Left colon (tissue), 1 donor: Measurements from ENCODE around the genes ASAH2B and FAM13C.

GRCh38 chr10:50361161-50361785 lies 110.0 kb upstream of the ASAH2 start:
- PRO-cap: no peak

DNA sequence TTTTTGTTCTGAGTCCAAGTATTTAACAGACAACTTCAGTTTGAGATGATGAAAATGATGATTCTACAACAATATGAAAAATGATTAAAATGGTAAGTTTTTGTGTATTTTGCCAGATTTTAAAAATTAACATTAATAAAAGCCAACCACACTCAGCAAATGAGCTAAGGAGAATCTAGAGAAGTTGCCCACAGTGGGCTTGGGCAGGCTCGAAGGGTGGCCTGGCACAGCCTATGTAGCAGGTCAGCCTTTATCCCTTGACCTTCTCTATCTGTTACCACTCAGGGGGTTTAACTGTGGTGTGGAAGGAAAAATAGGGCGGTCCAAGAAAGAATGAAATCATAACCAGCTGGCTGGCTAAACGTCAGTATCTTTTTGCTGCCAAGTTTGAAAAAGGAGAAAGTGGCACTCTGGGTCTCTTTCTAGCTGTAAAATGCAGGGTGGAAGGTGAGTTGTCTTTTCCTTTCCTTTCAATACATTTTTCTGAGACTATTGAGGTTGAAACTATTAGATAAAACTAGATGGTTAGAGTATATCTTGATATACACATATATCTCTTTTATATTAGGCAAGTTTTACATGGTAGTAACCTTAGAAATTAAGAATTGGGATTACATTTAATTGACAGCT lies 130.3 kb upstream of the ASAH2 start:
- PRO-cap: no peak

DNA sequence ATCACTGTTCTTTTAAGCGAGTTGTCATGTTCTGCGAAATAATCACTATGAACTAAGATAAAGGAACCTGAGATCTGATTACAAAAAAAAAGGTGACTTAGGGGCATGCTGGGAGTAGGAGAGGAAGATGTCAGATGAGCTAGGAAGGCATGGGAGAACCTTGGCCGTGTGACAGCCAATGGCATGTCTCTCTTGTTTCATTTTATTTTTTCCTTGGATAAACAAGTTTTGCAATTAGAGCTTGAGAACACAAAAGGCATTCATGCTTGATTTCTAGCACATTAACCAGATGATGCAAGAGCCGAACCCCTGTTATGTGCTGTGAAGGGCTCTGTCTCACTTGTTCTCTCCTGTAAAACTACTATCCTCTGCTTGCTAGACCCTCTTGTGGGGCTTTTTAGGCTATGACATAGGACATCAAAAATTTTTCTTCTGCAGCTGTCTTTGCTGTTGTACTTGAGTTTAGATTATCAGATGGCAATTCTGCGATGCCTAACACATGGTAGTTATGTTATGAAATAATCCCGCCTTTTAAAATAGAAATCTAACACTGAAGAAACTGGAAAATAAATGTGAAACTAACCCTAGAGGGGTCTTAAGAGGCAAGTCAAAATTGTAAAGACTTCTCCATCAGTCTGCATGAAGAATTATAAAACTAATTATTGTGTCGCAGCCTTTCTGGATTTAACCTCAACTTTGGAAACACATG lies 134.4 kb upstream of the ASAH2 start:
- PRO-cap: no peak

GRCh38 chr10:50396136-50396693 lies 144.9 kb upstream of the ASAH2 start:
- PRO-cap: no peak

DNA sequence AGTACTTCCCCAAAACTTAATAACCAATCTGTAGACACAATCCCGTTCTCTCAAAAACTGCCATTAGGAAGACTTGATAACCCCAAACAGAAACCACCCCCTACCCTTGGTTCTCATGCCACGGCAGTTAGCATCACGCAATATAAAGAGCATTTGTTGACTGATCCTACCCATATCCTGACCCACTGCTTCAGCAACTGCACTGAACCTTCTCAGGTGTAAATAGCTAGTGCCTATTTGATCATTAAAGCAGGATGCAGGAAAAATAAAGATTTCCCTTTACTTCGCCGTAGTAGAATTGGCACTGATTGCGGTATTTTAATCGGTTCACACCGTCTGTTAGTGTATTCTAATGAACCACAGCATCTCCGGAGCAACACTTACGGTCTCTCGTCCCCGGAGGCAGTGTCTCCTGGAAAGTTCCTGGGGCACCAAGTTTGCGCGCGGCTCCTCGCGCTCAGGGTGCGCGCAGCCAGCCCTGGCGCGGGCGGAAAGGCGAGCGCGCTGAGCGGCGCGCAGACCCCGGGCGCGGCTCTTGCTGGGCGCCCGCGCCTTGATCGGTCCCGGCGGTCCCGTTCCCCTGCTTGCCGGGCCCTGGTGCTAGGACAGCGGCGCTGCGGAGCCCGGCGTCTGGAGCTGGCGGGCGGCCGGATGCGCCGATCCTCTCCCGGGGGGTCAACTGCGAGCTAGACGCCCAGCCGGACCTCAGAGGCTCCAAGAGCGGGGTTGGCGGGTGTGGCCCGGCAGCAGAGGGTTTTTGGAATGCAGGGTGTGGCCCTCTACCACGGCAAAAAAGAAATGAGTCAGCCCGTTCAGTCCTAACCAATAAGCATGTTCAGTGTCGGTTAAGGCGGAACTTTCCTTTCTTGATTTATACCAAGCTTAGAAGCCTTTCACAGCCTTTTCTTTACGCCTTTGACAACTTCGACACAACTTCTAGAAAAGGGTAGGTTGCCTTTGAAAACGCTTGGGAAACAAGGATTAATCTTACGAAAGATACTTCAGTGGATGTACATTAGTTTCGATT lies 166.7 kb upstream of the ASAH2 start:
- PRO-cap: bidirectional peak, plus-strand start at position 173 of the sequence, minus-strand start outside the sequence; bidirectional peak, plus-strand start at position 898 of the sequence, minus-strand start at position 759 of the sequence

GRCh38 chr10:50648658-50649180 lies 25.0 kb upstream of the SGMS1 start:
- PRO-cap: no peak

DNA sequence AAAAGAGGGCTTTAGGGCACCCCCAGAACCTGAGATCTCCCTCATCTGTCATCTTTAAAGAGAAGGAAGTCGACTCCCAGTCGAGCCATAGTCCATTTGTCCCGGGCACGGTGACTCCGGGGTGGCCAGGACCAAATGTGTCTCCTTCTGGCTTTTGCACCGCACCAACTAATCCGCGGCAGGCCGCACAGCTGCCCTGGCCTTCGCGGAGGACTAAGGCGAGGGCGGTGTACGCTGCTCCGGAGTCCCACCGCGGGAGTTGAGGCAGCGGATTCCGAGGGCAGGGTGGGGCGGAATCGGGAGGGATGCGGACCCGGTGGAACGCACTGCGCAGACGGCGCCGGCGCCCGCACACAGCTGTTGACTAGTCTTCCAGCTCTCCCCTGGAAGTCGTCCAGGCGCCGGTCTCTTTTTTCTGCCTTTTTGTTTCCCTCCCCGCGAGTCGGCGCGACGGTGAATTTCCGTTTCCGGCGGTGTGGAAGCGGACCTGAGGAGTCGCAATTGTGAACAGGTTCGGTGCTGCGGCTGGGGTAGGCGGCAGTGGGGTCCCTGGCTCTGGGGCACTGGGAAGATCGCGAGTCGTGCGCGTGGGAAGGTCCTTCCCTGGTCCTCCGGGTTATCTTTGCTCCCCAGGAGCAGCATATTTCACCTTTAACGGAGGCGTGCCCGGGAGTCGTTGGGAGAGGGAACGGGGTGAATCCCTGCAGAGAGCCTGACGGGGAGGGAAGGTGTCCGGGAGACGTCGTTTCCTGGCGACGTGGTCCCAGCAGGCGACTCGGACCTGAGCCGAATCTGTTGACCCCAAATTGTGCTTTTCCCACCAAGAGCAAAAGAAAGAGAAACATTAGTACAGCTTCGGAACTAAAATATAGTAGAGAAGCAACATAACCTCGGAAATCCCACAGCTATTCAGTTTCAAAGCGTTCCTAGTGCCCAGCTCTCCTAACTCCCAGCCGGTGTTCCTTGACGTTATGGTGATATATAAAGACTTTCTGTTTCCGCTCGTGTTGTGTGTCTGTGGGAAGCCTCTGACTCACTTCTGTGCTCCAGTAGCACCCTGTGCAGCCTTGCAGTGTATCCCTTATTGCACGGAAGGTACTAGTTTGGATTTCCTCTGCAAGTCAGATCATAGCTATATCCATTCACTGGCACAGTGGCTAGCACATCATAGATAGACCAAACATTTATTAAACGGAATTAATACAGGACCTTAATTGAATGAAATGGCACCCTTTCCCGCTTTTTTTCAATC lies at the start of gene ASAH2B:
TSS of gene ASAH2B (plus strand) at position 464 of the 1,252 bp plus-strand sequence.
- PRO-cap: bidirectional peak, plus-strand start at position 464 of the sequence, minus-strand start at position 385 of the sequence

DNA sequence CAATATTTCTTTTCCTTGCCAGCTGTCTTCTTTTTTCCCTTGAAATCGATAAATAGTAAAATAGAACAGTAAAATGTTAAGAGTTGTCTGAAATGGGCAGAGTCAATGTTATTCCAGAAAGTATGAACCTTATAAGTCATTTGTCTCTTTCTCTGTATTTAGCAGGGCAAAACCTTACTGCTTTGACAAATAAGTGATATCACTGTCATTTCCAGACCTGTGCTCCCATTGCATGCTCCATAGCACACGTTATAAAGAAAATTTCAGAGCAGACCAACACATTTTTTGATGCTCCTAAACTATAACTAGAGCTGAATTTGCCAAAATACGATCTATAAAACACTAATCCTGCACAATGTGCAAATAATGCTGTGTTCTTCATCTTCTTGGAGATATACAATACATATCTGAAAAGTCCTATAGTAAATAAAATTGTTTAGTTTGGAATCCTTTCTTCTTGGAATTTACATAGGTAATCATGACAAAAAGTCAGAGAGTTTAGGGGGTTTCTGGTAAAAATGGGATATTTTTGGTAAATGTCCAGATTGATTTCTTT lies 1.1 kb downstream of the A1CF start:
- PRO-cap: no peak

- PRO-cap: no peak
These were observed 134.9 kb upstream of the CSTF2T start for GRCh38 chr10:51834311-51834777.

GRCh38 chr10:52313129-52313706 lies 863 bp upstream of the DKK1 start:
- PRO-cap: no peak

DNA sequence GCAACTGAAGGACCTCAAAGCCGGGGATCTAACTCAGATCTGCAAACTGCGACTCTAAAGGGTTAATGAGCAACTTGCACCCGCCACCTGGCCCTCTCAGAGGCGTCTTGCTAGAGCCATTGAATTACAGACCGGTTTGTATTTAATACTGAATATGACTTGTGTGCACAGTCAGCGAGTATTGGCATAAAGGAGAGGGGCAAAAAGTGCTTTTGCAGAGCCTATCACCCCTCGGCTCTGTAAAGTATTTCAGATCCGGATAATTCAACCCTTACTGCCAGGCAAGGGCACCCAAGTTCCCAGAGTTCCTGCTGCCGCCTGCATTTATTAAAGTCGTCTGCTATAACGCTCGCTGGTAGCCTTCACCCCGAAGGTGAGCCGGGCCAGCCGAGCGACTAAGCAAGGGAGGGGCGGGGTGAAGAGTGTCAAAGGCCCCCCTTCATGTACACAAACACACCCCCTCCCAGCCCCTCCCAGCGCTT lies 333 bp upstream of the DKK1 start:
- PRO-cap: no peak

GRCh38 chr10:52454949-52455691 lies 141.0 kb downstream of the DKK1 start:
- PRO-cap: no peak

DNA sequence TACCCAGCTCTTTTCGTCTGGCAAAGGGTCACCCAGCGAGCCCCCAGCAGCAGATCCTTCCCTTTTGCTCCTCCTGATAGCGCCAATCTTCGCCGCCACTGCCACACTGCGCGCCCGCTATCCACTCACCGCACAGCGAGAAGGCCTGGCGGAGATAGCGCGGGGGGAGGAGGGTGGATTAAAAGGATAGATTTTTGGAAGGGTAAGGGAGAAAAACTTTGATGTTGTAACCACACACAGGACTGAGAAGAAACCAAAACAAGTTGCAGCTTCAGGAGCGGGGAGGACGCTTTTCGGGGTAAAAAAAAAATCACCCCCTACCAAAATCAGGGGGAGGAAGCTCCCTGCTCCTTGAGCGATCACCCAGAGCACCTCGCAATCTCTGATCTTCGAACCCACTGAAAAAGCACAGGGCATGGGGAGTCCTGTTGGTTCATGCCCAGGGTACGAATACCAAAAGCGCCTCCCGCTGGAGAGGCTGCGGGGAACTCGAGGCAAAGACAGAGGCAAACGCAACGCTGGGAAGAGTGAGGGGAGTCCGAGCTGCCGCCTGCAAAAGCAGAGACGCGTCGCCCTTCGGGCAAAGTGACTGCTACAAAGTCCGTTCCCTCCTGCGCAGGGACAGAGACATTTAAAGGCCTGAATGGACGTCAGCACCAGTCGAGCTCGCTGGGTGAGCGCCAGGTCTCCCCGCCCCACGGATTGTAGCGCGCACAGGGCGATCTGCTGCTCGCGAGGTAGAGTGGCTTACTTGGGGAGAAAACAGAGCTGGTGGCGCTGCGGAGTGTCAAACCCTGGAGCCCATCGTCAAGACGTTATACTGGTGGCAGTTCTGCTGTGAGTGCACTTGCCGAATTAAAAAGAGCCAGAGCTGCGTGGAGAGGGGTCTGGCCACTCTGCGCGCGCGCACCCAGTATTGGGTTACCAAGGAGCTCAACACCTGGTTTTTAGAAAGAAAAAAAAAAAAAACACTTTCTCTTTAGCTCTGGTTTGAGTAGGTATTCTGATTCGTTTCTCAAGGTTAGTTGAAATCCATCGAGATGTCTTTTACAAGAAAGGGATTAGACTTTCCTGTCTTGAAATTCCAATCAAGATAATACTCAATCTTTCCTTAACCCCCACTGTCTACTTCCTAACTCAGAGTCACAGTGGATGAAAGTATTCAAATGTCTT lies 732.8 kb downstream of the ZWINT start:
- PRO-cap: no peak

- PRO-cap: no peak
These were observed 18.7 kb downstream of the BICC1 start for GRCh38 chr10:58531061-58532116.

DNA sequence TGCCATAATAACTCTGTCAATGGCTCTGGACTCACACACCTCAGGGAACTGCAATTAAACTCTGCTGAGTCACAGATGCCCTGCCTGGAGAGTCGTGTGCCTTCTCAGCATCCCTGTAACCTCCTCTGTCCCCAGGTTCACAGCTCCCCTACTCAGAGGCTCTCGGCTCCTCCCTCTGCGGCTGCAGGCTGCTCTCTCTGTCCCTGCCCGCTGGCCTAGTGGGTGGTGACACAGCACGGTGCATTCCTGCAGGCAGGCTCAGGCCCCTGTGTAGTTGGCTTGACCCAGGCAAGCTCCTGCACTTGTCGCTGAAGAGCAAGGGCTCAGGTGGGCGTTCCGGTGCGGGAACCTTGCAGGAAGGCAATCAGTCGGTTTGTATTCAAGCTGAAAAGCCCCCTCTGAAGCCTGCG lies 208.9 kb upstream of the PHYHIPL start:
- PRO-cap: no peak

GRCh38 chr10:58994685-58995148 lies 181.7 kb upstream of the PHYHIPL start:
- PRO-cap: no peak

GRCh38 chr10:59360670-59361109 lies 1.7 kb downstream of the FAM13C start:
- PRO-cap: no peak

DNA sequence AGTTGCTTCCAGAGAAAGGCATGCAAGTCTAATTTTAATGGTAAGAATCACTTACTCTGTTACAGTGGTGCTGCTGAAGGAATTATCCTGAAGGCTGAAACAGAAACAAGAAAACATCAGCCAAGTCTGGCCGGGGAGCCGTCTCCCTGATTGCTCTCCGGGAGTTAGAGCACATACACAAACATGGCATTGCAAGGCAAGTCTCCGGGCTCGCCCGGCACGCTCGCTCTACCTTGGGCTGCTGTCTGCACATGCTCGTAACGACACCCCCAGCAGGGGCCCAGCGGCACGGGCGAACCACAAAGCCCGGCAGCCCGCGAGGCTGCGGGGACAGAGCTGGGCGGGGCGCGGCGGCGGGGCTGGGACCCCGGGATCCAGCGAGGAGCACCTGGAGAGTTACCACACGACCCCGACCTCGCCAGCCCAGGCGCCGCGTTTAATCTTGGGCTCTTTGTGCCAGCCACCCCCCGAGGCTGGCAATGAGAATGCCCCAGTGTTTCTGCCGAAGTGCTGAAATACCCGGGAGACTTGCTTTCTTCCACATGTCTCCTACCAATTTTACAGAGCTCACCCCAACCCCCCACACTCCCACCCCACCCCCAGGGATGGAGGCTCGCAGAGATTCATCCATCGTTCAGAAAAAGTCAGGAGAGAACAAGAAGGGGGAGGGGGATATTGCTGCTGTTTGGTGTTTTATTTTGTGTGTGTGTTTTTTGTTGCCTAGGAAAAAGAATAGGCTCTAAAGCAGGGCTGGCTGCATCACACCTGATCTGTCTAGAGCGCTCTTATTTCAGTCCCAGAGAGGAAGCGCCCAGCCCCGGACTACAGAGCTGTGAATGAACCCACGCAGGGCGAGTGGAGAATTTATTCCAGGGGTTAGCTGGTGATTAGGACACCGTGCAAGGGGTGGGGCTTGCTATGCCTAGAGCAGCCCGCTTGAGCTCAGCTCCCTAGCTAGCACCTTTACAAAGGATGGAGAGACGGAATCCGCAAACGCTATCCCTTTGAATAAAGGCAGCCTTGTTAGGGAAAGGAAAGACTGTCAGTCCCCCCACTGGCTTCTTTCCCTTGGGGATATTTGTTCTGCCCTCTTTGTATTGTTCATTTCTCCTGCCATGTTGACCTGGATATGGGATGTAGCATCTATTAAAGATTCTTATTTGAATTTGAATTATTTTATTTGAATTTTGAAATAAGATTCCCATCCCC lies at the start of gene FAM13C:
TSS of gene FAM13C (minus strand) at position 206 of the 1,209 bp plus-strand sequence.
- PRO-cap: bidirectional peak, plus-strand start at position 302 of the sequence, minus-strand start at position 161 of the sequence; unidirectional peak, minus-strand start at position 830 of the sequence

GRCh38 chr10:59704560-59704954 lies 5.1 kb downstream of the SLC16A9 start:
- PRO-cap: no peak

- PRO-cap: no peak
These were observed 14.4 kb upstream of the SLC16A9 start for GRCh38 chr10:59723904-59724580.